Esophagus muscularis mucosa (tissue), 4 donors: ENCODE measurements around a stretch of chr7.

- PRO-cap = no peak
- RAMPAGE, long total RNA, 4 experiments = no peak in any of the 4 experiments
Measured at GRCh38 chr7:97018741-97018940, 6.0 kb downstream of the DLX5 start.

- PRO-cap = no peak
- RAMPAGE, long total RNA, 4 experiments = no peak in any of the 4 experiments
Measured at GRCh38 chr7:97905105-97905892, 33.1 kb upstream of the ASNS start.

DNA sequence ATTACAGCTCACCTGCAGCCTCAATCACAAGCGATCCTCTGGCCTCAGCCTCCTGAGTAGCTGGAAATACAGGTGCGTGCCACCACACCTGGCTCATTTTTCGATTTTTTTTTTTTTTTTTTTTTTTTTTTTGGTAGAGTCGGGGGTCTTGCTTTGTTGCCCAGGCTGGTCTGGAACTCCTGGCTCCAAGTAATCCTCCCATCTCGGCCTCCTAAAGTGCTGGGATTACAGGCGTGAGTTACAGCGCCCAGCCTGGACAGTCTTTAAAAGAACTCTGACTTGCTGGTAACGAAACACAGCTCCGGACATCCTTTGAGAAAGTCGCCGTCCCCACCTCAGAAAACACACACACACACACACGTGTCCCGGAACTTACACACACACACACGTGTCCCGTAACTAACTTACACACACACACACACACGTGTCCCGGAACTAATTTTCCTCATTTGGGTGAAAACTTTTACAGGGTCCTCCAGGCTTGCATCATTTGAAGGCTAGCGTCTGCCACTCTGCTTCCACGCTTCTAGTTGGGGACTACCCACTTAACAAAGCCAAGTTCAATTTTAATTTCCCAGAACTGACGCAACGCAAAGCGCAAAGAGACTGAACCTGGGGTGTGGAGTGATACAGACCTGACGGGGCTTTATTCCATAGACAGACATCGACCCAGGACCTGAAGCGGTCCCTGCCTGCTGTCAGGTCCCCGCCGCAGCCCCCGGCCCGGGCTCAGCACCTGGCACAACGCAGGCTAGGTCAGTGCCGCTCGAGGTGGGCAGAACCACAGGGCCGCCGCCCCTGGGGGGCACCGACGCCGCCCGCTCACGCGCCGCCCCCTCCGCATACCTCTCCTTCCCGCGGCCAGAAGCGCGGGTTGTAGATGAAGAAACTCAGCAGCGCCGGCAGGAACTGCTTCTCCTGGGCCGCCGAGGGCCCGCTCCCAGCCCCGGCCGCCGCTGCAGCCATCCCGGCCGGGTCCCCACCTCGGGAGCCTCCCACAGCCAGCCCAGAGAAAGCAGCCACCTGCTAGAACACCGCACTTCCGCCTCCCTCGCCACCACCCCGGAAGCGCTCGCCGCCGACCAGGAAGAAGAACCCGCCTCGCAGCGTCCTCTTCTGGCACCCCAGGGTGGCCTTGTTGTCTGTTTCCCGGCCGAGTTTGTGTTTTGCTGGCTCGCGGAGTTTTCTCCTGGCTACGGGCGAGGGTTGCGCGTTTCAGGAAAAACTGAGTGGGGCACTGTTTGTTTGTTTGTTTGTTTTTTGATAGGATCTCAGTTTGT, 18.3 kb downstream of the OCM2 start:
- PRO-cap = bidirectional peak, plus-strand start at position 1,071 of the sequence, minus-strand start at position 1,056 of the sequence
- RAMPAGE, long total RNA, 4 experiments = start-site peak on the minus strand in 4 of 4 experiments, centred at positions 1,000 to 1,019 of the sequence, 25 to 285 reads per replicate

GRCh38 chr7:98057960-98058527, 48.6 kb upstream of the LMTK2 start:
- PRO-cap = no peak
- RAMPAGE, long total RNA, 4 experiments = no peak in any of the 4 experiments

DNA sequence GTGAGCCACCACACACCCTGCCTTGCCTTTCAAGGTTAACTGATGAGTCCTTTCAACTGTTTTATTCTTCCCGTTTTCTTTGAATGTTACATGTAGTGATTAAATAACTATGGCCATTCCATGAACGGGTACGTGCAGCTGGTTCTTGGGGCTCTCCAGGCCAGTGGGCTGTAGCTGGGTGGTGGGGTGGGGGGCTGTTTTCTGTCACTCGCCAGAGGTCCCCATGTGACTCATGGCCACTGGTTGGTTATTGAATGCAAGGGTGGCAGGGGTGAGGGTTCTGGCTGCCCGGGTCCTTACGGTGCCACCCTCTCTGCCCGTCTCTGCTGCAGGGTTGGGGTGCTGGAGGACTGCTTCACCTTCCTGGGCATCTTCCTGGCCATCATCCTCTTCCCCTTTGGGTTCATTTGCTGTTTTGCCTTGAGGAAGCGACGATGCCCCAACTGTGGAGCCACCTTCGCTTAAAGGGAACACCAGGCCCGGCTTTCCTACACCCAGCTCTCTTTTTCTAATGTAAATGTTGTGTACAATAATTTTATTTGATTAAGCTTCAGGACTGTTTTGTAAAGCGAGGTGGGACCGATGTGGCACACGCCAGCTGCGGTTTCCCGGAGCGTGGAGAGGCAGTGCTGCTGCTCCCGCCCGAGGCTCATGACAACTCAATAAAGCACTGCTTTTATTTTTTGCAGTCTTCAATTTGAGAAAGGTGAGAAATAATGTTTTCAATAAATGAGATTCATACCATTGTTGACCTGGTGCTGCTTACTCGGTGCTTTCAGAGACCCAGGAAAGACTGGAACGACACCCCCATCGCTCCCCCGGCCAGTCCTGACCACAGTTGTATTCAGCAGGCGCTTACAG, 9.5 kb downstream of the BRI3 start:
- PRO-cap = no peak
- RAMPAGE, long total RNA, 4 experiments = start-site peak on the plus strand in 1 of 4 experiments, centred at position 410 of the sequence, 7 reads per replicate

- PRO-cap = no peak
- RAMPAGE, long total RNA, 4 experiments = no peak in any of the 4 experiments
Measured at GRCh38 chr7:98295385-98296316, 14.2 kb downstream of the BRI3 start.

DNA sequence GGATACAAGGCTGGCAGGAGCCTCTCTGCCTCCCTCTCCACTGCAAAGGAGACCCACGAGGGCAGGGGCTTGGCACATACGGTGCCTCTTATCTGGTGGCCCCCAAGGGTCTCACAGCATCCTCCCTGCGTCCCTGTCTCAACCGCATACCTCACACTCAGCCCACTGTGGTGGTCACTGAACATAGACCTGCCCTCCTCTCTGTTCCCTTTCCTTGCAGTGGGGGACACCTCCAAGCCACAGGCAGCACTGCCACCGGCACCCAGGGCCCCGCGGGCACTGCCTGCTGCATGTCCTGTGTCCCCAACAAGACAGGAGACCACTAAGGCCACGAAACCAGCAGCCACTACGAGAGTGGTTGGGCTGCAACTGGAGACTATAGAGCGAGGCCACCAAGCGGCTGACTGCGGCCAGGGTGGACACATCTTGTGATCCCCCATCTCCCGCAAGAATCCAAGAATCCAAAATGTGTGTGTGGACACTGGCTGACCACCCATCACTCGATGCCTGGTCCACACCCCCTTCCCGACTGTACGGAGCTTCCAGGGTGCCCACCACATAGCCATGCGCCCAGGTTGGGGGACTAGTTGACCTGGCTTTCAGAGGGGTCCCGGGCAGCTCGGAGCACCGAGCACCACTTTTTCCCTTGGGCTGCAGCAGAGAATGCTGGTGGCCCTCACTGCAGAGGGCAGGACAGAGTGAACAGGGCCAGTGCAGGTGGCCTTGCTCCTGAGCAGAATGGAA, 15.4 kb downstream of the BRI3 start:
- PRO-cap = no peak
- RAMPAGE, long total RNA, 4 experiments = no peak in any of the 4 experiments

DNA sequence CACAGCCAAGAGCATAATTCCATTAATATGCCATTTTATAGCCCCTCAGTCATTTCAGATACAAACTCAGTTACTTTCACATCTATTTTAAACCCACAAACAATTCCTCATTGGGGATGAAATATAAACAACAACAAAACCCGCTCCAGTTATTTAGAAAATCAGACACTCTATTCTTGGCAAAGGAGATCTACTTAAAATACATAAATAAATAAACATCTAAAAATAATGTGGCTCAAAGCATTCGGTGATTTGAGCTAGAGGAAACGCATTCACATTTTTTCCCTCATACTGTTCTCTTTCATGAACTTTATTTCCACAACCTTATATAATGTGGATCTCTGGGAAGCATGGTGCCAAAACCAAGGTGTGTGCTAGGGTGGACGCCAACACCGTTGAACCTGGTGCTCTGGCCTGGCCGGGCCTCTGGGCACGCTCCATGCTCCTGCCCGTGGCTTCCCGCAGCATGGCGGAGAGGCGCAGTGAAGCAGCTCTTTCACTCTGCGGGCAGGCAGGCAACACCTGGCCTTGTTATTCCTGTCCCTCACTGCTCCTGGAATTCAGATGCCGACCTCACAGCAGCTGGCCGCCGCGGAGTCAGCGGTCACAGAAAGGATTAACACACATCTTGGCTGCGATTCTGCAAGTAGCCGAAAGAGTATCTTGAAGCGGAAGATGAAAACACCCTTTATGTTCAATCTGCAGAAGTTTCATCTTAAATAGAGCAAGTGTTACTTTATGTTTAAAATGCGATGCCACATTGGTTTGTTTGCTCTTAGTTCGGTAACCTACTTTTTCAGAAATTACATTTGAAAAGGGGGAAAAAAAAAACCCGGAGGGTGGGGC, 41.9 kb downstream of the BRI3 start:
- PRO-cap = no peak
- RAMPAGE, long total RNA, 4 experiments = no peak in any of the 4 experiments

- PRO-cap = no peak
- RAMPAGE, long total RNA, 4 experiments = no peak in any of the 4 experiments
Measured at GRCh38 chr7:98353971-98354461, 46.9 kb downstream of the BAIAP2L1 start.

GRCh38 chr7:98470509-98471107, 69.7 kb upstream of the BAIAP2L1 start:
- PRO-cap = no peak
- RAMPAGE, long total RNA, 4 experiments = no peak in any of the 4 experiments

DNA sequence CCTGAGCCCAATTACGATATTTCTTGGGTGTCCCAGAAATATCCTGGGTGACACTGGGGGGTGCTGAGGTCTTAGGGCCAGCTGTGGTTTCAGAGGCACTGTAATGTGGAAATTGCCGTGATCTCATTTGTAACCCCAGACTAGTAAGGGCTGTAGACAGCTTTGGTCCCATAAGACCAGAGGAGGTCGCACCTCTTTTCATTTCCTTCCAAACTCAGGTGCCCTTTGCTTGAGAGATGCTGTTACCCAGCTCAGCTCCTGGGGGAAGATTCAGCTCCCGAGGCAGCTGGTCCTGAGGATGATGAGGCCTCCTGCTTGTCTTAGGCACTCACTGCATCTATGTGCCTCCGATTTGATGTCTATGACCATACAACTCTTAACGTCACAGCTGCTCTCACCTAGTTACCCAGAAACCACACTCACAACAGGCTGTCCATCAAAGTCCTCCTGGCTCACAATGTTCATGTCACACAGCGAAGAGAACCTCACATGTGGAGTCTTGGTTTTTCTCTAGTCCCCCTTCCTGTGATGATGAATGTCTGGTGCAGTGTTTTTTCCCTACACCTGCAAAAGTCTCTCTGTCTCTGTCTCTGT, 102.4 kb upstream of the NPTX2 start:
- PRO-cap = no peak
- RAMPAGE, long total RNA, 4 experiments = no peak in any of the 4 experiments

GRCh38 chr7:99030906-99031918, 112.7 kb downstream of the SMURF1 start:
- PRO-cap = no peak
- RAMPAGE, long total RNA, 4 experiments = no peak in any of the 4 experiments

DNA sequence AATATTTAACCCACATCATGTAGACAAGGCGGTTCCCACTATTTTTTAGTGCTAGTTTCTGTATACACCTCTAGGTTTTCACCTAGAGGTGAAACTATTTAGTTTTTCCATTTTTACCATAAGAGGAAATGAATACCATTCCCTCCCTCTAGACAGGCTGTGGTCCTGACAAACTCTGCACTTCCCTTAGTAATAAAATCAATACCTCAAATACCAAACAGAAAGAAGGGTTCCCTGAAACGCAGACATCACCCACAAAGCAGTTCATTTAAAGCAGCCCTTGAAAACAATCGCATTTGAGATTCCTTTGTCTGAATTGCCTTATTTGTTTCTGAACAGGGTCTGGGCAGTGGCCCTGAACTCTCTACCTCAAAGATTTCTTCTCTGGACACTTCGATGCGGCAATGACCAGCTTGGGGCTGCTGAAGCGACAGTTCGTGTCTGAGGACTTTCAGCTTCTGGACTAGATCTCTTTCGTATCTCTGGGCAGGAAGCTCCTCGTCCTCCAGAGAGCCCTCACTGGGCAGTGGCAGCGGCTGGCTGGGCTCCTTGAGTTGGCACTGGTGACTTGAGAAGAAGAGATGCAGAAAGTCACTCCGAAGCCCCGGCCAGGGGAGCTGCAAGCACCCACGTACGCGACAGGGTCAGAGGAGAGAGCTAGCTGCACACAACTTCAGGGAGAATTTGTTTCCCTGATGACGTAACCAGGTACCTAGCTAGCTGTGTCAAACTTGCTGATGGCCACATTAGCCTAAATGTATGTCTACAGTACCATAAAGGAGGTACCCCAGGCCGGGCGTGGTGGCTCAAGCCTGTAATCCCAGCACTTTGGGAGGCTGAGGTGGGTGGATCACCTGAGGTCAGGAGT, 96.4 kb downstream of the SMURF1 start:
- PRO-cap = no peak
- RAMPAGE, long total RNA, 4 experiments = no peak in any of the 4 experiments

DNA sequence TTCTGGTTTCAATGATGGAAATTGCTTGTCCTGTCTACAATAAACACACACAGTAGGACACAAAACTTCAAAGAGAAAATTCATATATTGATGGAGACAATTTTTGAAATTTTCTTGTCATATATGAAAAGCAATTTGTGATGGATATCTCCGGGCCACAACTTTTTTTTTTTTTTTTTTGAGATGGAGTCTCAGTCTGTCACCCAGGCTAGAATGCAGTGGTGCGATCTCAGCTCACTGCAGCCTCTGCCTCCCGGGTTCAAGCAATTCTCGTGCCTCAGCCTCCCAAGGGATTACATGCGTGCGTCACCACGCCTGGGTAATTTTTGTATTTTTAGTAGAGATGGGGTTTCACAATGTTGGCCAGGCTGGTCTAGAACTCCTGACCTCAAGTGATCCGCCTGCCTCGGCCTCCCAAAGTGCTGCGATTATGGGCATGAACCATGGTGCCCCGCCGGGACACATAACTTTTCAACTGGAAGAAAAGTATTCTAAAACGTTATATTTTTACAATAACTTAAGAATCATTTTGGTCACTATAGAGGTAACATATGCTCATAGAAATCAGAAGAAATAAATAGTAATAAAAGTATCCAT, 40.1 kb downstream of the SMURF1 start:
- PRO-cap = no peak
- RAMPAGE, long total RNA, 4 experiments = no peak in any of the 4 experiments

DNA sequence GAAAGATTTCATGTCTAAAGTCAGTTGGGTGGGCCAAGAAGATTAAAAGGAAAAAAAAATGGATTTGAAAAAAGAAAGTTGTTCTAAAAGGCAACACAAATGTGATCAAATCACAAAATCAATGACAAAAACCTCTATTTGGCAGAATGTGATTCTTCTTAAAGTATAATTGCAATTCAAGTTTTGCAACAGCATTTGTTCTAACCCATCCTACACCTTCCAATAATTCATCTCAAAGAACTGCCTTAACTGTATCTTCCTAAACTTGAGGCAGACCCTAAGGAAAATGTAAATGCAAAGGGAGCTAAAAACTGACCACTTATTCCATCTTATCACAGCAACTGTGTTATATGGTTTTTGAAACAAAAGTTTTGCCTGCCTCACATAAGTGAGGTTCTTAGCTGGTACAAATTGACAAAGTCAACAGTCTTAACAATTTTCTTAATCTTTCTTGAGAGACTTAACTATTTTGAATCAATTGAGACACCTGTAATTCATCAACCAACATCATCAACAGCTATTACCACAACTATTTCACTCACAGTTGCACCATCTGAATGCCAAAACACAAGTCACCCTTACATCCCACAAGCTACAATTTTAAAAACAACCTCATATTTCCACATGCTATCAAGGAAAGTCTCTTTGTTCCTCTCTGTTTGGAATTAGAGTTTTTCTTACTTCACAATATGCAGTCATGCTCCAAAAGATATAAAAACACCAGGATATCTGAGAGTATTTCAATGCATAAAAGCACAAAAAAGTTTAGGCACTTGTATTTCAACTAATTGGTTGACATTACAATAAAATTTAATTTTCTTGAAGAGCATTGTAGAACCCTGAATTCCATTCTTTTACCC, 5.0 kb downstream of the SMURF1 start:
- PRO-cap = no peak
- RAMPAGE, long total RNA, 4 experiments = no peak in any of the 4 experiments

DNA sequence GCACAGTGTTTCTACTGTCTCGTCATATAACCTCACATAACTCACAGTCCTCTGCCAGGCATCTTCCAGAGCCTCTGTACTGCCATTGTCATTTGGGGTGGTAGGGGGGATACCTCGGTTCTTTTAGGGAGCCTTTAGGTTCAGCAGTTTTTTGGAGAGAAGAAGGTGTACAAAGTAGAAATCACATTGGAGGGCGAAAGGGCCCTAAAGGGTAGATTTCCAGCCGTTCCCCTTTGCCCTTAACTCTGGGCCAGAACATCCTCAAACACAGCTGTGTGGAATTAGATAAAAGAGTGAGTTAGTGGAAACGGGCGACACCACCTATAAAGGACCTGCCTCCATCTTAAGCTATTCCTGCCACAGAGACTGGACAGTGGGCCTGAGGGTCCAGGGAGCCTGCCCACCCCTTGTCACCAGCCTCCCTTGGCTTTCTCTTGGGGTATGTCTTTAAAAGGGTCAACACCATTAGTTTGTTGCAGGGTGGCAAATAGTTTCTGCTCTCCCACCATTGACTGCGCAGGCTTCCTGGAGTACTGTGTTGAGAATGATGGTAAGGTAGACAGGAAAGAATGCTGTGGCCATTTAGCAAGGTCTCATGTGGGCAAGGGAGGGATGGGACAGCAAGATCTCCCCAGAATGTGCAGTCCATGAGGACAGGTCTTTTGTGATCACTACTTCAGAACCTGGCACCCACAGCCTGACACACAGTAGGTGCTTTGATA, 22.7 kb upstream of the ARPC1B start:
- PRO-cap = no peak
- RAMPAGE, long total RNA, 4 experiments = no peak in any of the 4 experiments

DNA sequence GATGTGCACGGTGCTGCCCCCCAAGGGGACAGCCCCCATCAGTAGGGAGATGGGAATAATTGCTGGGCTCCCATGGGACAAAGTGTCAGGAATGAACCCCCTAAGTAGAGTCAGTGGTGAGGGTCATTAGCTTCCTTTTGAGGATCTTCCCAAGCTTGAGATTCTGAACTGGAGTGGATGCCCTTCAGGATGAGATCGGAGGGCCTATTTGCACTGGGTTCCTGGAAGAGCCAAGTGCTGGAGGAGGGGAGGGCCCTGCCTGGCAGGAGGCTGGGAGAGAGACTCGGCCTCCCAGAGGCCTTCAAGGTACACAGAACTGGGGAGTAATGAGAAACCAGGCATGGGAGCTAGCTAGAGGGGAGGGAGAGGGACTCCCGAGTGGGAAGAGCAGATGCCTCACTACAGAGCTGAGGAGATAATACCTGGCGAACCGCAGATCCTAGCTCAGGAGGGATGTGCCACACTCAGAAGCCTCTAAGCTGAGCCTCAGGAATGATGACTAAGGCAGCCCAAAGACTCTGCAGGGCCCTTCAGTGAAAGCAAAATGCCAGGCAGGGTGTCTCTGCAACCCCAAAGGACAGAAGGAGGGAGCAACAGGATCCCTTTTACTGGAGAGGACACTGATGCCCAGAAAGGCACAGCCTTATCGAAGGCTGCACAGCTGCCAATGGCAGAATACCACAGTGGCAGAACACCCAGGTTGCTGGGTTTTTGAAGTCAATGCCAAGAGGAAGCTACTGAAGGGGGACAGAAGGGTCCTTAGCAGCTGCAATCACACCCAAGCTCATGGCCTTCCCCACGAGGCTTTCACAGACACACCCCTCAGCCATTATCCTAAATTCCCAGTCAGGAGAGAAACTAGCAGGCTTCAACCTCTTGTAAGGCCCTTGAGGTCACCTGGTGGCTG, 9.3 kb downstream of the PDAP1 start:
- PRO-cap = no peak
- RAMPAGE, long total RNA, 4 experiments = no peak in any of the 4 experiments

- PRO-cap = no peak
- RAMPAGE, long total RNA, 4 experiments = no peak in any of the 4 experiments
Measured at GRCh38 chr7:99450628-99451362, 12.1 kb downstream of the CPSF4 start.

DNA sequence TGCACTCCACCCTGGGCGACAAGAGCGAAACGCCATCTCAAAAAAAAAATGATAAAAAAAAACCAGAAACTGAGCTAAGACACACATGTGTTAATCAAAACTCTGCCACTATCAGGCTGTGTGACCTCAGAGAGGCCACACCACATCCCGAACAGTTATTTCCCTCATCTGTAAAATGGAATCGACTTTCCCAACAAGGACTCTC, 844 bp downstream of the ATP5MF start:
- PRO-cap = no peak
- RAMPAGE, long total RNA, 4 experiments = no peak in any of the 4 experiments

- PRO-cap = no peak
- RAMPAGE, long total RNA, 4 experiments = no peak in any of the 4 experiments
Measured at GRCh38 chr7:99500505-99500863, 403 bp upstream of the ZNF394 start.